Measurements from ENCODE around the genes RING1, SMIM40 and GRM4.

- RRBS, result 20% methylated on average over 1 of the region's 5 CpGs
These were observed 30.3 kb downstream of the COL11A2 start for GRCh38 chr6:33162093-33162300.

- RRBS, result 2% methylated on average over 44 of the region's 73 CpGs
These were observed at the start of gene RING1 for GRCh38 chr6:33208312-33209066. RING1 (plus strand) TSS chr6:33208500.

DNA sequence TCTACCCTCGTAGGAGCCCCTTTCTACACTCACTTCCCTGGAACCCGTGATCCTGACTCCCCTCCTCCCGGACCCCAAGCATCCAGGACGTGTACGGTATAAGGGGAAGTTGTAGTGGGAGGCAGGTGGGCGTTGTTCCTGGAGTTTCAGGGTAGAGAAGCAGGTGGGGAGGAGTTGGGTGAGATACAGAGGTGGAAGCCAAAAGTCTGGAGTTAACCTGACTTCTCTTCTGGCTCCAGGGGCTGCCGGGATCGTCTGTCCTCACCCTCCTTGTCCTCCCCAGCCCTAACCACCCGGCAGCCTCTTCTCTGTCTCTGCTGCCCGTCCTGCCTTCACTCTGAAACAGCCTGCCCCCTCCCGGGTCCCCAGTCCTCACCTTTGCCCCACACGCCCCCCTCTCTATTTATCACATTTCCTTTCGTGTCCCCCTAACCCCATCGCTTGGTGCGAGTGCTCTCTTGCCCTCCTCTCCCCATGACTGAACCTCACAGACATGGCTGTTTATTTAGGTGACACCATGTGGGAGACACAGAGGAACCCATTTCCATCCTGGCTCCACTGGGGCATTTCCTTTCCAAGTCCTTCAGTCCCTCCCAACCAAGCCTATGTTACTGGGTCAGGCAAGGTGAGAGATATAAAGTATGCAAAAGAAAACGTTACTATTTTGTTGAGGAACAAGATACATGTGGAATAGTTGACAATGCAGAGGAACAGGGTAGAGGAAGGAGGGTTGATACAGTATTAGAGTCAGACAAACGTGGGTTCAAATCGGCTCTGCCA lies 5.7 kb downstream of the RING1 start:
- RRBS, result 7% methylated on average over 3 of the region's 18 CpGs

- RRBS, result 3% methylated on average over 13 of the region's 59 CpGs
These were observed 22.6 kb downstream of the VPS52 start for GRCh38 chr6:33248864-33249683.

GRCh38 chr6:33302904-33303217 lies 4.1 kb upstream of the RGL2 start:
- RRBS, result no CpG with 5 or more reads among the region's 11 CpGs

DNA sequence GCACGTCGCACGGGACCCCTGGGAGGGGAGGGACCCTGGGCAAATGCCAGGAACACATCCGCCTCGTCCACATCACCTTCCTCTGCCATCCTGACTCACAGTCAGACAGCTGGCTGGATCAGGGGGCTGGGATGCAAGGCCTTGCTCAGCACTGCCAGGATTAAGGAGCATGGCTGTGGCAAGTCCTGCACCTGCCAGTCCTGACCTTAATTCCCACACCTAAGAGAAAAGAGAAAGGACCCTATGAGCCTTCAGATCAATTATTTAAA lies at the start of gene SMIM40:
Gene SMIM40 (minus strand): TSS at position 103 of the 269 bp plus-strand sequence.
- RRBS, result no CpG with 5 or more reads among the region's 5 CpGs

- RRBS, result no CpG with 5 or more reads among the region's 10 CpGs
These were observed 7.2 kb upstream of the PHF1 start for GRCh38 chr6:33403401-33404212.

GRCh38 chr6:33417022-33417787 lies 702 bp downstream of the CUTA start:
- RRBS, result 2% methylated on average over 7 of the region's 25 CpGs

DNA sequence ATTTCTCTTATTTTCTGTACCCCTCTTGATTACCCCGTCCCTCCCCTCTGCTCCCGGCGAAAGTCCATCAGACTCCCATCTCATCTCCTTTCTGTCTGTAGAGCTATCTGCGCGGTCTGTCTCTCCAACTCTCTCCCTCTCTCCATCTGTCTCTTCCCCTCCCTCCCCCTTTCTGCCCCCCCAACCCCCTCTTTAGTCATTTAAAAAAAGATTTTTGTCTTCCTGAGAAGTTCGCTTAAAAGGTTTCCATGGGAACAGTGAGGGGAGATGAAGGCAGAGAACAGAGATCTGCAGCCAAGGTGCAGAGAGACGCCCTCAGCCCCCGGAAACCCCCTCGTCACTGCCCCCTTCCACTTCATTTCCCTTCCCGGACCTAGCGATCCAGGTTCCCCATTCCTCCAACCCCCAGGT lies 6.6 kb downstream of the SYNGAP1 start:
- RRBS, result 20% methylated on average over 2 of the region's 11 CpGs

GRCh38 chr6:33597877-33598461 lies 17.9 kb upstream of the BAK1 start:
- RRBS, result no CpG with 5 or more reads among the region's 4 CpGs

DNA sequence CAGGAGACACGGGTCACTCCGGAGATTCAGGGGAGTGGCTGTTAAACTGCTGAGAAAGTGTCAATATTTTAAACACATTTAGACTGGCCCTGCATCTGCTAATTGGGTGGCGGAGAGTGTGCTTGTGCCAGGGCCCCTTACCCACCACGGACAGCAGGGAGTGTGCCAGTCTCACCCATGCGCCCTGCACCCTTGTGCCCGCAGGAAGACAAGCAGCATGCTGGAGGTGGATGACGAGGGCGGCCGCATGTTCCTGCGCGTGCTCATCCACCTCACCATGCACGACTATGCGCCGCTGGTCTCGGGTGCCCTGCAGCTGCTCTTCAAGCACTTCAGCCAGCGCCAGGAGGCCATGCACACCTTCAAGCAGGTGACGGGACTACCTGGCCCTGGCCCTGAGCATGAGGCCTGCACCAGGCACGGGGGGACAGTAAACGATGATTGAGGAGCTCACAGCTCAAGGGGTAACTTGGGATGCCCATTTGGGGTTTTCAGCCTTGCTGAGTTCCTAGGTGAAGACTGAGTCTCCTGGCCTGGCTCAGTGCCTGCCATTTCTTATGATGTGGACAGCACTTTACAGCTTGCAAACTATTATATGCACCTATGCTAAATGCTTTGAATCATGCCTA lies 35.9 kb downstream of the UQCC2 start:
- RRBS, result no CpG with 5 or more reads among the region's 19 CpGs

GRCh38 chr6:33685104-33685526 lies 26.4 kb downstream of the UQCC2 start:
- RRBS, result no CpG with 5 or more reads among the region's 14 CpGs

DNA sequence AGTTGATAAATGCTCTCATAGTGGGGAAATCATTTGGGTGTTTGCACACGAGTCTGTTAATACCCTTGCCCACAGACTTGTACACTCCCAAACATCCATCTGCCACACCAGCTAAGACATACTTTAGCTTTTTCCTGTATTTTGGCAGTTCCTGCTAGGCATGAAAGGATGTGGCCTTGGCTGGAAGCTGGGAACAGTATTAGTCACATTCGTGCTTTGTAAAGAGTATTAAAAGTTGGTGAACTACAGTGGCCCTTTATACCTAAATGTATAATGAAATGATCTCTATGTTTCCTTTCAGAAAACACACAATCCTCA lies 1.6 kb downstream of the LEMD2 start:
- RRBS, result no CpG with 5 or more reads among the region's 2 CpGs

GRCh38 chr6:33824289-33824743 lies 20.5 kb upstream of the MLN start:
- RRBS, result no CpG with 5 or more reads among the region's 8 CpGs

DNA sequence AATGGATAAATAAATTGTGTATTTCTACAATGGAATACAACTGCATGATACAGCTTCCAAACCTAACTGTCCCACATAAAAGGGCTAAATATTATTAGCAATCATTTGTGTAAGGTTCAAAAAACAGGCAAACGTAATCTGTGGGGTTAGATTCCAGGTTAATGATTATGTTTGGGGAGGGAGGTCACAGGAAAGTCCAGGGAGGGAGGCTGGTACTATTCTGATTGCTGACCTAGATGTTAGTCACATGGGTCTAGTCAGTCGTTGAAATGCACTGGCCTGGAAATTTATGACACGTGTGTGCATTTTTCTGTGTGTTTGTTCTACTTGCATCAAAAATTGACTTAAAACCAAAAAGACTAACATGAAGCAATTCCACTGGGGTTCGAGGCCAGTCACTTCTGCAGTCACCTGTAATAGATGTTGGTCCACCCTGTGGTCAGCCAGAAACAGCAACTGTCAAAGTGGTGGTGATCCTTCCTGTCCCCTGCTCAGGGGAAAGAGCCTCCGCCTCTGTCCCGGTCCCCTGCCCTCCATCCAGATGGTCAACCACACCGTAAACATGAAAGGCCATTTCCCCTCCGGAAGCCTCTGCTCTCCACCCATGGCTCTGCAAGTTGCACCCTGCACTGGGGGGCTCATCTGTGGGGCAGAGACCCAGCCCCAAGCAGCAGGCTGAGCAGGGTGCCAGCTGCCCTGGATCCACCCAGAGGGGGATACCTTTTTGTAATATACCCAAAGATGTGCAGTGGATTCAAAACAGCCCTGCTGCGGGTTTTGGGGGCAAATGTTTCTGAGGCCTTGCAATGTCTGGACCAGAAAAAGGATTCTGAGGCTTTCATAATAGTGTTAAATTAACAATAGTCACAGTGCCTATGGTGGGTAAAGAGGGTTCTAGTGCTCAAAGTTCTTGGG lies 104.4 kb upstream of the MLN start:
- RRBS, result 78% methylated on average over 3 of the region's 9 CpGs

- RRBS, result no CpG with 5 or more reads among the region's 7 CpGs
These were observed 129.4 kb downstream of the GRM4 start for GRCh38 chr6:34016414-34016865.

- RRBS, result no CpG with 5 or more reads among the region's 3 CpGs
These were observed 51.6 kb downstream of the GRM4 start for GRCh38 chr6:34094277-34094699.

DNA sequence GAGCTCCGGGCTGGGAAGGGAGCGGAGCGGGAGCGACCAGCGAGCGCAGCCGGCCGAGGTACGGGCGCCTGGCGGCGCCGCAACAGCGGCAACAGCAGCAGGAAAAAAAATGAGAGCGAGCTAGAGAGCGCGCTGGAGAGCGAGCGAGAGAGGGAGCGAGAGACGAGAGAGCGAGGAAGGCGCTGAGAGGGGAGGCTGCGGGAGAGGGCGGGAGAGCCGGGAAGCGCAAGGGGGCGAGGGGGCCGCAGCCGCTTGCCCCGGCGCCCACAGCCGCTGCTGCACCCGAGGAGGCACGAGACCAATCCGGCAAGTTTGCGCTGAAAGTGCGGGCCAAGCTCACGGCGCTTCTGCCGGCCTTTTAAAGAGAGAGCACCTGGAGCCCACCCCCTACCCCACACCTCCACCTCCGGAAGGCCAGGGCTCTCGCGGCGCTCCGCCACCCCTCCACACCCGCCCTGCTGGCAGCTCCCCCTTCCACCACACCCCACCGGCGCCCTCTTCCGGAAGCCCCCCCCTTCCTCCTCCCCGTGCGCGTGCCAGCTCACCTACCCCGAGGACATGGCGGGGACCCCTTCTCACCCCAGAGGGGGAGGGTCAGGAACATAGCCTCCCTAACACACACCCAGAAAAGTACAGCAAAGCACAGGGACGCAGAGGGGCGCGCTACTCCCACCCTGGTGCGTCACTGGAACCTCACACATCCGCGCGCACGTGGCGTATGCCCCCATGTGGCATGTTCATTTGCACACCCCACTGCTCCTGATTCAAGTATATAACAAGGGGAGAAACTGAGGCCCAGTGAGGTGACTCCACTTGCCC lies at the start of gene GRM4:
Gene GRM4 (minus strand): TSS at position 637 of the 819 bp plus-strand sequence.
- RRBS, result 4% methylated on average over 29 of the region's 64 CpGs

- RRBS, result no CpG with 5 or more reads among the region's 12 CpGs
These were observed 462 bp upstream of the GRM4 start for GRCh38 chr6:34146270-34146827.

DNA sequence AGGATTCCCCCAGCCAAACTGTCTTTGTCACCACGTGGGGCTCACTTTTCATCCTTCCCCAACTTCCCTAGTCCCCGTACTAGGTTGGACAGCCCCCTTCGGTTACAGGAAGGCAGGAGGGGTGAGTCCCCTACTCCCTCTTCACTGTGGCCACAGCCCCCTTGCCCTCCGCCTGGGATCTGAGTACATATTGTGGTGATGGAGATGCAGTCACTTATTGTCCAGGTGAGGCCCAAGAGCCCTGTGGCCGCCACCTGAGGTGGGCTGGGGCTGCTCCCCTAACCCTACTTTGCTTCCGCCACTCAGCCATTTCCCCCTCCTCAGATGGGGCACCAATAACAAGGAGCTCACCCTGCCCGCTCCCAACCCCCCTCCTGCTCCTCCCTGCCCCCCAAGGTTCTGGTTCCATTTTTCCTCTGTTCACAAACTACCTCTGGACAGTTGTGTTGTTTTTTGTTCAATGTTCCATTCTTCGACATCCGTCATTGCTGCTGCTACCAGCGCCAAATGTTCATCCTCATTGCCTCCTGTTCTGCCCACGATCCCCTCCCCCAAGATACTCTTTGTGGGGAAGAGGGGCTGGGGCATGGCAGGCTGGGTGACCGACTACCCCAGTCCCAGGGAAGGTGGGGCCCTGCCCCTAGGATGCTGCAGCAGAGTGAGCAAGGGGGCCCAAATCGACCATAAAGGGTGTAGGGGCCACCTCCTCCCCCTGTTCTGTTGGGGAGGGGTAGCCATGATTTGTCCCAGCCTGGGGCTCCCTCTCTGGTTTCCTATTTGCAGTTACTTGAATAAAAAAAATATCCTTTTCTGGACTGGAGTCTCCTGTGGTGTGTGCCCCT lies 3.2 kb downstream of the SMIM29 start:
- RRBS, result no CpG with 5 or more reads among the region's 13 CpGs